SUDHL5 (cell line): Measurements from ENCODE around the genes CCSER2, GRID1 and LDB3.

- PRO-cap, result no peak
Measured at GRCh38 chr10:80456166-80456700, 2.1 kb downstream of the TSPAN14 start.

- PRO-cap, result unidirectional peak, minus-strand start at chr10:80461110
Measured at GRCh38 chr10:80460683-80461475, 6.8 kb downstream of the TSPAN14 start.

GRCh38 chr10:80487553-80488652, 33.8 kb downstream of the TSPAN14 start:
- PRO-cap, result no peak

DNA sequence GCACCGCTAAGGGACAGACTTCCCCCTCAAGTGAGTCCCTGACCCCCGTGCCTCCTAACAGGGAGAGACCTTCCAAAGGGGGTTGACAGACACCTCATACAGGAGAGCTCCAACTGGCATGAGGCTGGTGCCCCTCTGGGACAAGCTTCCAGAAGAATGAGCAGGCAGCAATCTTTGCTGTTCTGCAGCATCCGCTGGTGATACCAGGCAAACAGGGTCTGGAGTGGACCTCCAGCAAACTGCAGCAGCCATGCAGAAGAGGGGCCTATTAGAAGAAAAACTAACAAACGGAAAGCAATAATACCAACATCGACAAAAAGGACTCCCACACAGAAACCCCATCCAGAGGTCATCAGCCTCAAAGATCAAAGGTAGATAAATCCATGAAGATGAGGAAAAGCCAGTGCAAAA, 280.8 kb downstream of the SH2D4B start:
- PRO-cap, result no peak

GRCh38 chr10:80896859-80897465, 359.3 kb downstream of the SH2D4B start:
- PRO-cap, result no peak

DNA sequence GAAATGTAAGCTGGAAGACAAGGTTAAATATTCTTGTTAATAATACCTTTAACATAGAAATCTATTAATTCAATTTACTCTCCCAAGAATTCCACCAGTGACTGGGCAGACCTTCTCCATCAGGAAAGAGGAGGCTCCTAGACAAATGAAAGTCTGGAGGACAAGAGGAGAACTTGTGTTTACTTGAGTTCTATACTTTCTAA, 389.1 kb upstream of the NRG3 start:
- PRO-cap, result no peak

DNA sequence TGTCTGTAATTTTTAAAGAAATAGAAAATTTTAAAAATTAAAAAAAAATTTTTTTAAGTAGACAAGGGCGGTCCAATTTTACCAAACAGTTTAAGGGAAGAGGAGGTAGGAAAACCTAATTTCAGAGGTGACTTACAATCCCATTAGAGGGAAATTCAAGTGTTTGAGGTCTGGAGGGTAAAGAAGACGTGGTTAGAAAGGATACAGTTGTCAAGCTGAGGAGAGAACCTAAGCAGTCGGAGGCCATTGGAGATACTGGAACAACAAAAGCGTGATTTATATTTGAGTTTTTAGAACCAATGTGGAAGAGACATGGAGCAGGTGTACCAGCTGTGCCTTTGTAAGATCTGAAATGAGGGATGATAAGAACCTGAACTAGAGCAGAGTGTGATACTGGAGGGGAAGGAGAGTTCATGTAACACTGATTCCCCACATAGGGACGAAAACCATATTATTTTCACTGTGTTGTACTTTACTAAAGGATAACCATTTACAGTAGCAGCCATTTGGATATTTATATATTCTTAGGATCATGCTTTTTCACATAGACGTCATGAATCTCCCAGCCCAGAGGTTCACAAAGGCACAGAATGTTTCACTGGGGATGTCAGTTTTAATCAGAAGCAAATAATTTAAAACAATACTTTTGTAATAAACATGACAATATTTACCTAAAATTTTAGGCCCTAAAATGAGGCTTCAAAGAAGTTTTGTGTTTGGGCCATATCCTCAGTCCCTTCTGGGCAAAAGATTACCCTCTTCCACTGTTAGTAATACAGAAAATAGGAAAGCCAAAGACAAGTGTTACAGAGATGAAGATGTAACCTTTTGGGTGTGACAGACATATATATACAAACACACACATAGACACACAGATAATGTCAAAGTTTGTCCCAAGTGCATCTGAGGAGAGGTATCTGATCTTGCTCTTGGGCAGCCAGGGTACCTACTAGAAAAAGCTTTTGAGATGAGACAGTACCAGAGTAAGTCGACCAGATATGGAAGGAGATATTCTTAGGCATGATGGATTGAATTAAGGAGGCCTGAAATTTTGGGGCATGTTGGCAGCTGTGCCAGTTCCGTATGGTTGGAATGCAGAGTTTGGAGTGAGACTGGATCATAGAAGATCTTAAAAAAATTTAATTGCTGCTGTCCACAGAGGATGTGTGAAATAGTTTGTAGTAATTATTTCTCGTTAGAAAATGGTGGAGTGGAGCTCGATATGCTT, 7.1 kb downstream of the GHITM start:
- PRO-cap, result no peak

GRCh38 chr10:84152085-84153214, 13.1 kb downstream of the GHITM start:
- PRO-cap, result no peak

DNA sequence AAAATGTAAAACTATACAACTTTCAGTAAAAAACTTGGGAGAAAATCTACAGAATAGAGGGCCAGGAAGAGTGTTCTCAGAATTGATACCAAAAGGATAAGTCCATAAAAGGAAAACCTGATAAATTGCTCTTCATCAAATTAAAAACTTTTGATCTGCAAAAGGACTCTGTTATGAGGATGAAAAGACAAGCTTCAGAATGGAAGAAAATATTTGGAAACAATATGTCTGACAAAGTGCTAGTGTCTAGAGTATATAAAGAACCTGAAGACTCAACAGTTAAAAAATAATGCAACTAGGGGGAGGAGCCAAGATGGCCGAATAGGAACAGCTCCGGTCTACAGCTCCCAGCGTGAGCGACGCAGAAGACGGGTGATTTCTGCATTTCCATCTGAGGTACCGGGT, 34.8 kb downstream of the RGR start:
- PRO-cap, result no peak

GRCh38 chr10:84328450-84329344, at the start of gene CCSER2:
TSS of gene CCSER2 (plus strand) at chr10:84328589.
- PRO-cap, result bidirectional peak, plus-strand start at chr10:84328634, minus-strand start at chr10:84328366

- PRO-cap, result no peak
Measured at GRCh38 chr10:85612116-85612671, 754.4 kb downstream of the GRID1 start.

DNA sequence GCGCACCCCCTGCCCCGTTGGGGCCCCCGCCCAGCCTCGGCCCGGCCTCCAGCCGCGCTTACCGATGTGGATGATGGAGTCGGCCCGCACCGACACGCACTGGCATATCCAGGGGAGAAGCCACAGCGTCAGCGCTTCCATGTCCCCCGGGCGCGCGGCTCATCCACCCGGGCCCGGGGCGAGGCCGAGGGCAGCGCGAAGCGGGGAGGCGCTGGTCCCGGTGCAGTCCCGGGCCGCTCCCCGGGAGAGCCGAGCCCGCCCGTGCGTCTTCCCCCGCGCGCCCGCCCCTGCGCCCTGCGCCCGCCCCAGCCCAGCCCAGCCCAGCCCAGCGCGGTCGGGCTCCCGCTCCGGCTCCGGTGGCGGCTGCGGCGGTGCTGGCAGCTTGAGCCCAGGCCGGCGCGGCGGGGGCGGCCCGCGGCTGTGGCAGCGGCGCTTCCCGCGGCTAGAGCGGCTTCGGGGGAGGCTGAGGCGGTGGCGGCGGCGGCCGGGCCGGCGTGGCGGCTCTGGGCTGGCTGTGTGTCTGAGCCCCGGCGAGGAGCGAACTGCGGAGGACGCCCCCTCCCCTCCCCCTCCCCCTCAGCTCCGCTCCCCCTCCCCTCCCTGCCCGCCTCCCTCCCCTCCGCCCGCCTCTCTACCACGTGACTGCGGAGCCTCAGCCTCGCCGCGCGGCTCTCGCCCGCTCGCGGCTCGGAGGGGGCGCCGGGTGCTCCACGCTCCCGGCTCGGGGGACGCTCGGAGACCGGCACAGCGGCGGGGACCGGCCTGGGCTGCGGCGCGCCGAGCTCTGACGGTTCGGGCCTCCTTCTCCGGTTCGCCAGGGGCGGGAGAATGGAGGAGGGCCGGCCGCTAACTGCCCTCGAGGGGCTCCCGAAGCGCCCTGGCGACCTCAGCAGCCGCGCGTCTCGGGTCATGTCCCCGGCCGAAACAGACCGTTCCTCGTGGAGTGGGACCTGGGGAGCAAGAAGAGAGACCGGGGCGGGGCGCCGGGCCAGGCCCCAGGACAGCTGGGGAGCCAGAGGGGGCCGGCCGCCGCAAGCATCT, at the start of gene GRID1:
Gene GRID1, minus strand, starts transcription at position 544 of the 1,041 bp plus-strand sequence.
- PRO-cap, result no peak

- PRO-cap, result no peak
Measured at GRCh38 chr10:86648924-86649709, 5.2 kb upstream of the OPN4 start.

DNA sequence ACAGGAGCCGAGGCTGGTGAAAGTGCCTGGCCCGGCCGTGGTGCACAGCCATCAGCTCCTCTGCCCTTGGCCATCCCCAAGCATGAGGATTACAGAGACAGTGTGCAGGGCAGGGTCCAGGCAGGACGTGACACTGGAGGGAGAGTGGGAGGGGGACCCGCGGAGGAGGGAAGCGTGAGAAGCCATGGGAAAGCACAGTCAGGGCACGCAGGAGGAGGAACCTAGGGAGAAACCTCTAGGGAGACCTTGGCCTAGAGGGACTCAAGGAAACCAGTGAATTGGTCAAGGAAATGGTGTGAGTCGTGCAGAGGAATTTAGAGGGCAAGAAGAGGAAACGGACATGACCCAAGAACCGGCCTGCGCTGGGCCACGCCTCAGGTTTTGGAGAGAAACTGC, 3.0 kb downstream of the OPN4 start:
- PRO-cap, result no peak

GRCh38 chr10:86668193-86669179, at the start of gene LDB3:
TSS of gene LDB3 (plus strand) at chr10:86668511.
- PRO-cap, result no peak

DNA sequence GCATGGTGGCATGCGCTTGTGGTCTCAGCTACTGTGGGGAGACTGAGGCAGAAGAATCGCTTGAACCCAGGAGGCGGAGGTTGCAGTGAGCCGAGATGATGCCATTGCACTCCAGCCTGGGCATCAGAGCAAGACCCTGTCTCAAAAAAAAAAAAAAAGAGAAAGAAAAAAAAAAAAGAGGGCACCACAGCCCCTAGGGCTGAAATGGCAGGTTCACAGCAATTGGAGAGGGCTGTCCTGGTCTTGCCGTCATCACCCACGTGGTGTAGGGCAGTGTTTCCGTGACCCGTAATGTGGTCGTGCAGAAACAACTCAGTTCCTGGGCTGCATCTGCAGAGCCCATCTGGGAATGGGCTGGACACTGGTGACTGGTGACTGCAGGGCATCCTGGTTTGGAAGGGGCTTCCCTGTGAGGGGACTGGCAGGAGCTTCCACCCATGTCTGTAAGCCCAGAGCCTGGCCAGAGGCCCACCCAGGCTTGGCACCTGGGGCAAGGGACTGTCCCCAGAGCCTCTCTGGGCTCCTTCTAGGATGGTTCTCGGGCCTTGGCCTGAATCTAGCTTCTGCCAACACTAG, 8.2 kb downstream of the LDB3 start:
- PRO-cap, result no peak

DNA sequence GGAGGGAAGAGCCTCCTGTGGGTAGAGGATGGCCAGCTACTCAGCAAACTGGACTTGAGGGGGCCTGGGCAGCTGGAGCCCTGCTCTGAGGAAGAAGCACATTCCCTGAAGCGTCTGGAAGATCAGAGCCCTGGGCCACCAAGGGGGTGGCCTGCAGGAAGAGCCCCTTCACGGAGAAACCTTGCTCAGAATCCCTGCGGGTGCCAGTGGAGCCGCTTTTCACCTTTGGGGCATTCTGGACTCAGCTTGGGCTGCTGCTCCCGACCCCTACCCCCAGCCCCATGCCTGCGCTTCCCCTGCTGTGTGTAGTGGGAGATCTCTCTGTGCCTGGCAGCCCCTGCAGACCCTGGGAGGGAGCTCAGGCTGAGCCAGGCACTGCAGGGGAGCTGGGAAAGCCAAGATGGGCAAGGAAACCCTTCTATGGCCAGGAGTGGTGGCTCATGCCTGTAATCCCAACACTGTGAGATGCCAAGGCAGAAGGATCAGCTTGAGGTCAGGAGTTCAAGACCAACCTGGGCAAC, 17.9 kb downstream of the LDB3 start:
- PRO-cap, result no peak

DNA sequence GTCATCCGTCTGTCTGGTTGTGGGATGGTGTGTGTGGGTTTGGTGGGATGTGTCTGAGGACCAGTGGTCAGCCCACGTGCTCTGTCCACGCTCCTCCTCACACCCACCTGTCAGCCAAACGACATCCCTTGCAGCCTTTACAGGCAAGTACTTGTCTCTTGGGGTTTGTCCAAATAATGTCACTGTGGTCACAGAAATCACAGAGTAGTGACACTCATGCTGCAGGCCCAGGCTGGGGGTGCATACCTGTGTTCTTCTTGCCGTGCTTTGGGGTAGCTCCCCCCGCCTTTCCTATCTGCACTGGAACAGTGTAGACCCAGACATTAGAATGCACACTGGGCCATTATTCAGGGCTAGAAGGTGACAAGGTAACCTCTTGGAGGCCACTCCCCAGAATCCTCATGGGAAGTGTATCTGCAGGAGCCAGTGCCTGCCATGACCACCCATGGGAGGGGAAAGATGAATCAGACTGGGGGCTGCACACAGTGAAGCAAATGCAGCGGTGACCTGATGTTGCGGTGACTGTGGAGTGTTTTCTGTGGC, 21.1 kb downstream of the LDB3 start:
- PRO-cap, result no peak

GRCh38 chr10:86710911-86711954, 42.9 kb downstream of the LDB3 start:
- PRO-cap, result bidirectional peak, plus-strand start at chr10:86711323, minus-strand start at chr10:86711193; bidirectional peak, plus-strand start at chr10:86712103, minus-strand start at chr10:86711922

GRCh38 chr10:86901063-86901494, 56.3 kb downstream of the MMRN2 start:
- PRO-cap, result no peak